H4 (cell line): ENCODE measurements around a stretch of chr10.

GRCh38 chr10:29132416-29133136, 156.3 kb upstream of the LYZL1 start:
- RAMPAGE, long total RNA: no peak

DNA sequence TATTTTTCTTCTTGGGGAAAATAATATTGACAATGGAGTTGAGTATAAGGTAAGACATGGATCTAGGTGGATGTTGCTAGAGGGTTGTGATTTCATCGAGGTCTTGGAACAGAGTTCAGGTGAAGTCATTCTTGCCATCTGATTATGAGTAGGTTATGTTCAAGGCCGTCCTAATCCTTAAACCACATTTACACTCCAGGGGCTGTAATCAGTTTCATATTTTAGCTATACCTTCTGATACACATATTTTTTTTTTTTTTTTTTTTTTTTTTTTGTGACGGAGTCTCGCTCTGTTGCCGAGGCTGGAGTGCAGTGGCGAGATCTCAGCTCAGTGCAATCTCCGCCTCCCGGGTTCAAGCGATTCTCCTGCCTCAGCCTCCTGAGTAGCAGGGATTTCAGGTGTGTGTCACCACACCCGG, 121.6 kb downstream of the LYZL1 start:
- RAMPAGE, long total RNA: no peak

GRCh38 chr10:29481545-29481909, 153.2 kb downstream of the SVIL start:
- RAMPAGE, long total RNA: no peak

- RAMPAGE, long total RNA: no peak
Measured at GRCh38 chr10:29523269-29524138, 111.3 kb downstream of the SVIL start.

- RAMPAGE, long total RNA: no peak
Measured at GRCh38 chr10:29619003-29619866, 15.5 kb downstream of the SVIL start.

DNA sequence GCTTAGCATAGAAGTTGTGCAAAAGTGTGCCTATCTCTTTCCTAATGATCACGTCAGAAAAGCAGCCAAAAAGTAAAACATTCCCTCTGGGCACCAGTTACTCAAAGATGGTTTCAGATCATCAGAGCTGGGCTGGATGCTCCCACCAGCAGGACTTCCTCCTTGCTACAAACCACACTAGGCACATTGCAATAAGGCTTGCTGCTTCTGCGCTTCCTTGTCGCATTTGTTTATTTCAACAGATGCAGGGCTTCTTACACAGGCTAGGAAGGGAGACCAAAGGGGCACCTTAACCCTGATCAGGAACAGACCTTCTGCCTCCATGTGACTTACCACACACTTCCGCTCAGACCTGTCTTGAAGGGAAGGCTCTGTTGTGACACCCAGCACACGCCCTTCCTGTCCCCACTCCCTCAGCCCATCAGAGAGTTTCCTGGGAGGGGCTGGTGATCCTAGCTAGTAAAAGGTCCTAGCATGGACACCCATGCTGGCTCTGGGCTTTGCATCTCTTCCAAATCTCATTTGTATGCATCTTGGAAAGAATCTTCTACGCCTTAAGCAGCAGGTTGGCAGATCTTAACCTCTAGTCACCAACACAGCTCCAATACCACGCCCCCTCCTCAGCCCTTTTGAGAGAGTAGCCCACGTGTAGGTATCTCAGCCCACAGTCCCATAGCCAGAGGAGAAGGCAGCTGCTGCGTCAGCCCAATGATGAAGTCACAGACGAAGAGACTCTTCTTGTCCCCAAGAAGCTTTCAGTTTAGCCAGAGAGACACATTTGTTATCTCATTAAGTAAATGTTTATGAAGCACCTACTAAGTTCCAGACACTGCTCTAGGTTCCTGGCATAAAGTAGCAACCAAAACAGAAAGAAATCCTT, 47.1 kb upstream of the SVIL start:
- RAMPAGE, long total RNA: no peak

DNA sequence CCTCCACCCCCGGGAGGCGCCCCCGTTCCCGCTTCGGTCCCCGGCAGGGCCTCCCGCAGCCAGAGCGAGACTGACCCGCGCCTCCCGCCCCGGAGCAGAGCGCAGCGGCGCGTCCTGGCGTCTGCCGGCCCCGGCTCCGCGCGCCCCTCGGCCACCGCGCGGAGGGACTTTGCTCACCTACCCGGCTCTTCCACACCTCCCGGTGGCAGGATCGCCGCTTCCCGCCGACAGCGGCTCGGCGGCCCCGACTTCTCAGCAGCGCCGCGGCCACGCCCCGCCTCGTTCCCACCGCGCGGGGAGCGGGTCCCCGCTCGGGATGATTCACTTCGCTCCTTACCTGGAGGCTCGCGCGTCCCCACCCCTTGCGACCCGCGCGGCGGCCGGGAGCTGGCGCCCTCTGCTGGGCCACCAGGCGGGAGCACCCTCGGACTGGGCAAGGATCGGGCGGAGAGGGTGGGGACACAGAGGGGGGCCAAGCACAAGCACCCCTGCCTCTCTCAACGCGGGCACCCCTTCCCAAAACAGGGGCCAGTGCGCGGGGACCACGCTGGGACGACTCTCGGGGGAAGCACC, 100.9 kb upstream of the SVIL start:
- RAMPAGE, long total RNA: no peak

GRCh38 chr10:29804808-29805477, 170.2 kb upstream of the SVIL start:
- RAMPAGE, long total RNA: no peak

DNA sequence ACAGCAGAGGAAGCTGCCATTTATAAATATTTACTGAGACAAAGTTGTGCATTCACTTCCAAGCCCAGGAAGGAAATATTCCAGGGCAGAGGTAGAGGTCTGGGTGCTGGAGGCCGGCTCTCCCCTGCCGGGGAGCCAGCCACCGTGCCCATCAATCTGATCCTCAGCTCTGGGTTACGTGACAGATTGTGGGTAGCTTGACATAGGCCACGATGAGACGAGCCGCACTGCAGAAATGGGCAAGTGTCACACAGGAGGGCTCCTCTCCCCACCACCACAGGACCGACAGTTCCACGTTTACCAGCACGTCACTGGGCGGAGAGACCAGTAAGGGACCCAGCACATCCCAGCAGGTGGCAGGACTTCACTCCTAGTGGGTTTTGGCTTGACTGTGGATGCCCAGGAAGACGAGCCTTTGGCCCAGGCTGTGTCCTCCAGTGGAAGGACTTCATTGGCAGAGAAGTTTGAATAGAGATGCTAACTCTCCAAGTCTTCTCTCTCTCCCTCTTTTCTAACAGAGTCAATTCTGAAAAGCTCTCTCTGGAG, 129.2 kb upstream of the JCAD start:
- RAMPAGE, long total RNA: no peak

DNA sequence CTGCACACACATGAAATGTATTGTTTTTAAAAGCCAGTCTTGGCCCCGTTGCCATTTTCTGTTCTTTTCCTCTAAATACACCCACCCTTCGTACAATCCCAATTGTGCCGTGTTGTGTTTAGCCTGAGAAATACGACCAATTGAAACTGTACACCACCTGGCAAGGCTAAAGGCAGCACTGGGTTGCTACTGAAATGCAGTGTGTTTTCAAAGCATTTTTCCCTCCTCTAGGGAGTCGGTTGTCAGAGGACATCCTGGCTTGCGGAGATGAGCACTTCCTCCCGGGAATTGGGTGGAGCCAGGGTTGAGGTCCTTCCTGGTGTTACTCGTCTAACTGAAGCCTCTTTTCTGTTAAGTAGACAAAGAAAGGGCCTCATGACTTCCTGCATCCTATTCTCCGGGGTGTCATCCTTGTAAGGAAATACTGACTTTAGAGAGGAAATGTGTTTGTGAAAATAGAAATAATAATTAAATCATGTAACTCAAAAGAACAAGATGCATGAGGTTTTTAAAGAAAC, 133.5 kb downstream of the MTPAP start:
- RAMPAGE, long total RNA: no peak

DNA sequence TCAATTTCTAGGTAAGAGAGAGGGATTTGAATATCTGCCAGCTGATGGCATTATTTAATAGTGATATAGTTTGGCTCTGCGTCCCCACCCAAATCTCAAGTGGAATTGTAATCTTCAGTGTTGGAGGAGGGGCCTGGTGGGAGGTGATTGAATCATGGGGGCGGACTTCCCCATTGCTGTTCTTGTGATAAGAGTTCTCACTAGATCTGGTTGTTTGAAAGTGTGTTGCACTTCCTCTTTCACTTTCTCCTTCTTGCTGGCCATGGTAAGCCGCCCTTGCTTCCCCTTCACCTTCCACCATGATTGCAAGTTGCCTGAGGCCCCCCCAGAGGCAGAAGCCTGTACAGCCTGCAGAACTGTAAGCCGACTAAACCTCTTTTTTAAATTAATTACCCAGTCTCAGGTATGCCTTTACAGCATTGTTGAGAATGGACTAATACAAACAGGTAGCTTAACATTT, 101.4 kb downstream of the MTPAP start:
- RAMPAGE, long total RNA: no peak

DNA sequence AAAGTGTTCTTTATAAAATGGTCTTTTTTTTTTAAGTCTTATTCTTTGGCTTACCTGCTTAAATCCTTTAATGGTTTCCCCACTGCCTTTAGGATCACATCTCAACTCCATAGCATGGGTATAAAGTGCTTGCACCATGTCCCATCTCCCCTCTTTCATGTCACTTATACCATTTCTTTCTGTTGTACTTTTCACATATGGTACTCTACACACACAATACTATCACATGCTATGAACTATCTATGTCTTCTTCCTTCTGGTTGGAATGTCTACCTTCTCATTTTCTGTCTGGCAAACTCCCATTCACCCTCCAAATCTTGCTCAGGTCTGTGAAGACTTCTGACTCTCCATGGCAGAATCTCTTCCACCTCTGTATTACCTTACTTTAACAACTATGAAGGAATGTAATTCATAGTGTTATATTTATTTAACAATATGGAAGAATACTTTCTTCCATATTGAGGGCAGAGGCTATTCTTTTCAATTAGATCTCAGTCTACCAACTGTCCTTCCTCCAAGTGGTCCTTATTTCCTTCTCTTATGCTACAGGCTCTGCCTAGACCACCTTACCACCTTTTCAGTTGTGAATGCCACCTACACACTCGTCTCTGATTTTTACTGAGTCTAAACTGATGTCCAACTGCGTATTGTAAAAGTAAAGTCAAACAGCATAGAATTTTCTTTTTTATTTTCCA, 4.9 kb downstream of the MTPAP start:
- RAMPAGE, long total RNA: no peak

DNA sequence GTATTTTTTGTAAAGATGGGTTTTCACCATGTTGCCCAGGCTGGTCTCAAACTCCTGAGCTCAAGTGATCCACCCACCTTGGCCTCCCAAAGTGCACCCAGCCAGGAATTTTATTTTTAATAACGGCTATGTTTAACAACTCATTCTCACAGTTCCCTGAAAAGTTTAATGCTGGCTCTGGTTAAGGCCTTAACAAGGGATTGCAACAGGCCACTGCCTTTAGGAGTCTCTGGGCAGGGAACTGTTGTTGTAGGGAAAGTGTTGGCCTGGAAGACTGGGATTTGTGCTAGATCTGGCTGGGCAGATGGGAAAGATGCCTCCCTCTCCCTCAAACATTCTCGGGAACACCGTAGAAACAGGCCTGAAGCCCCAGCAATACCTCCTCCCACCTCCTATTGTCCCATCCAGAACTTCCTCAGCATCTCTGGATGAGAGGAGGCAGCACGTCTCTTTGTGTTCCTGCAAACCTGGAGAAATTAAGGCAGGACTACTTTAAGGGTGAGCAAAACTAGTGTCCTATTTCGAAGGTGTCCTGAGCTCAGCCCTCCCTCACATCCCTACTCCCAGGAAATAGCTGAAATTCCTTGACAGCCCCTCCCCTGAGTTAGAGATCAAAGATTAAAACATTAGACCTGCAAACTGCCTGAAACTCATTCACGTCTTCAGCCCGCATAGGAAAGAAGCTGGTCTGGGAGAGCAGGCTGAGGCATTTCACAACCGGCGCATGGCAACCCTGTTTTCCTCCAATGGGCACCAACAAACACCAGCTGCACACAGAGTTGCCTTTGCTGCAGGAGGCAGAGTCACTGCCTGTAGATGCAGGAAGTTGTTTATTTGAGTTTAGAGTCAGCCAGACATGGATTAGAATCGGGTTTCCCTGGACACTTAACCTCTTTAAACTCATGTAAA, 10.9 kb upstream of the MAP3K8 start:
- RAMPAGE, long total RNA: no peak

- RAMPAGE, long total RNA: no peak
Measured at GRCh38 chr10:30439826-30440757, 6.1 kb downstream of the MAP3K8 start.

- RAMPAGE, long total RNA: no peak
Measured at GRCh38 chr10:30527509-30528081, 93.6 kb downstream of the MAP3K8 start.

GRCh38 chr10:30553656-30554900, 75.5 kb downstream of the LYZL2 start:
- RAMPAGE, long total RNA: no peak

- RAMPAGE, long total RNA: no peak
Measured at GRCh38 chr10:30611824-30612374, 17.7 kb downstream of the LYZL2 start.

DNA sequence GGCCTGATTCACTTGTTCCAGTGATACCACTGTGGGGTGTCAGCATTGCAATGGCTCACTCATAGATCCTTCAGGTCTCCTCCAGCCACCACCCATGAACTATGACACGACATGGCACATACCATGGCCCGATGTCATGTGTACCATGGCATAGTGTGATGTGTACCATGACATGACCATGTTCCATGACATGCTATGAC, 22.5 kb upstream of the LYZL2 start:
- RAMPAGE, long total RNA: no peak

DNA sequence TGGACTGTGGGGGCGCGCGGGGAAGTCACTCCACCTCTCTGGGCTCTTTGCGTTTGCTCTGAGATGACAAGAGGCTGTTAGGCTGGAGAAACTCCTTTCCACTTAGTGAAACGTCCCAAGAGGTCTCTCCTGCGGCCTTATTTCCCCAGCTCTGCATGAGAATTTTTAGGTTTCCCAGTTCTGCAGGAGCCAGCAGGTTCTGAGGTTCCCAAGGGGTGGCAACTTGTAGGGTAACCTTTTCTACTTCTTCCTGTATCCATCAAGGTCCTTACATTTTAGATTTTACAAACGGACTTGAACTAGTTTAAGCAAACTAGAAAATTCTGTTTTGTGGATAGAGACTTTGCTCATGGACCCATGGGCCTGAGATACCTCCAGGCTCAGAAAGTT, 156.1 kb upstream of the LYZL2 start:
- RAMPAGE, long total RNA: no peak

GRCh38 chr10:30984456-30985253, 47.0 kb downstream of the ZNF438 start:
- RAMPAGE, long total RNA: no peak